ENCODE measurements around a stretch of chr1.

- PRO-cap = bidirectional peak, plus-strand start at chr1:21343449, minus-strand start at chr1:21343318
- RAMPAGE, long total RNA, 2 experiments = no peak in any of the 2 experiments
Observed at GRCh38 chr1:21343011-21343776, 52.9 kb upstream of the ECE1 start.

DNA sequence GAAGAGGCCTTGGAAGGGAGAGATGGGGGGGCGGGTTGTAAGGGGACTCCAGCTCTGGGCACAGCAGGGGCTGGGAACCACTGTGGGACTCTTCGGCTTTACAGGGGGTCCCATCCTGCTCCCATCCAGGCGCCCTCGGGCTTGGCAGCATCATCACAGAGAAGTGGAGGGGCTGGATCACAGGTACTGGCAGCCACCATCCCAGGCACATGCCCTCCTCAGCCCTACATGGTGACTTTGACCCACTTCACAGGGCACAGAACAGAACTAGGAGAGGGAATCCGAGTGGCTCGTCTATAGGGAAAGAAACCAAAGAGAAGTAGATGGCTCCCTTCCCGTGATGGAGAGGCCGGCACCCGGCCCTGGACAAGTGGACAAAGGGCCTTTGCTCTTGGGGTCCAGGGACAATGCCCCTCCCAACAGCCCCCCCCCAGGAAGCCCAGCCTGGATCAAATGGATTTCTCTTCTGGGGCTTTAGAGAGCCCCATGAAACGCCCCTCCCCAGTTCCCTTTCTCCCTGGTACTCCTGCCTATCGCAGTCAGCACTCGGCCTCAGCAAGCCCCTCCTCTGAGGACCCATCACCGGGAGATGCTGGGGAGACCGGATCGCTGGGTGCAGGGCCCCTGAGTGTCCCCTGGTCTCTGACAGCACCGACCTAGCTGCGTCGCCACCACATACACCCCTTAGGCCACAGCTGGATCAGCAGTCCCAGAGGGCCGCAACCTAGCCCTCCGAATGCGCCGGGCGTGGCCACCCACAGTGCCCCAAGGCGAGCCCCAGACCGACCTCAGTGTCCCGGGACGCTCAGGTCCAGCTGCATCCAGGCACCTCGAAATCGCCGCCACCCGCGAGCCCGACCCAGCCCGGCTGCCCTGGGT lies 54.1 kb upstream of the ECE1 start:
- PRO-cap = unidirectional peak, minus-strand start at position 364 of the sequence; bidirectional peak, plus-strand start at position 758 of the sequence, minus-strand start at position 644 of the sequence
- RAMPAGE, long total RNA, 2 experiments = no peak in any of the 2 experiments

DNA sequence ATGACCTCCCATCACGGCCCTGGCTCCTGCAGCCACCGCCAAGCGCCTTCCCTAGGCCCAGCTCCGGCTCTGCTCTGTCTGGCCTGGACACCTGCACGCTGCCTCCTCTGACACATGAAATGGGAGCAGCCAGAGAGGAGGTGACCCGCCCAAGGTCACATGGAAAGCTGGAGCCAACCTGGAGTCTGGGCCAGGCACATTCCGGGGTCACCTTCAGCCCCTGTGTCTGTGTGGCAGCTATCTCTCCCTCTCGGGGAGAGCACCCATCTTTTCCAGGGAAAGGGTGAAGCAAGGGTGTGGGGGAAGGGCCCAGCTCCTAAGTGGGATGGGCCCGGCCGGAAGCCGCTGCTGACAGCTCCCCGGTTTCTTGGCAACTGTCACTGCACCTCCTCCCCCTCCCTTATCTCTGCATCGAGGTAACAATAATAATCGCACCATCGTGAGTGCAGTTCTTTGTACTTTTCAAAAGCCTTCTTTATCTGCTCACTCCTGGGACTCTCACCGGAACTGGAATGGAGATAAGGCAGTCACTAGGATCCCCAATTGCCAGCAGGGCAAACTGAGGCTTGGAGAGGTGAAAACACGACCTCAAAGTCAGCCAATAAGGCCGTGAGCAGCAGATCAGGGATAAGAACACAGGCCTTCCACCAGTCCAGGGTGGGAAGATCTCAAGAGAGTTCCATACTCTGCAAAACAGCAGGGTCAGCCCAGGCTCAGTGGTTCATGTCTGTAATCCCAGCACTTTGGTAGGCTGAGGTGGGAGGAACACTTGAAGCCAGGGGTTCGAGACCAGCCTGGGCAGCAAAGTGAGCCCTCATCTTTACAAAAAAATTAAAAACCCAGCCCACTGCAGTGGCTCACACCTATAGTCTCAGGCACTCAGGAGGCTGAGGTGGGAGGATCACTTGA lies 37.0 kb downstream of the RAP1GAP start:
- PRO-cap = no peak
- RAMPAGE, long total RNA, 2 experiments = no peak in any of the 2 experiments

GRCh38 chr1:21668390-21669201 lies 561 bp downstream of the RAP1GAP start:
- PRO-cap = no peak
- RAMPAGE, long total RNA, 2 experiments = no peak in any of the 2 experiments

- PRO-cap = no peak
- RAMPAGE, long total RNA, 2 experiments = no peak in any of the 2 experiments
Observed at GRCh38 chr1:21844075-21844434, 32.0 kb downstream of the LDLRAD2 start.

DNA sequence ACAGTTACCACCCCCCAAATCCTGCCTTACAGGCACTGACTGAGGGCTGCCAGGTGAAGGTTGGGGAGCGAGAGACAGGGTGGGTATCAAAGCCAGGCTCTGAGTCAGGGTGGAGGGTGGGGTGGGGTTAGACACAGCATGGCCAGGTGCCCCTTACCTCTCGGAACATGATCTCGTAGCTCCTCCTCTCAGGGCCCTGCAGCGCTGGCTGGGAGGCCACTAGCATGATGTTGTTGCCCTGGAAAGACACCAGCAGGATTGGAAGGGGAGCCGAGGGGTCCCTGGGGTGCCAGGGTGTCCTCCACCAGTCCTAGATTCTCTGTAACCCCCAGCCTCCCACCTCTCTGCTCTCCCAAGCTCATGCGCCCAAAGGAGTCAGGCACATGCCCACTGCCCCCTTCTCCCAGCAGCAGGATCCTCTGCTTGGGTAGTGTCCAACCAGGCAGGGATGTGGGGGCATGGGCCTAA lies 53.1 kb downstream of the LDLRAD2 start:
- PRO-cap = no peak
- RAMPAGE, long total RNA, 2 experiments = no peak in any of the 2 experiments

DNA sequence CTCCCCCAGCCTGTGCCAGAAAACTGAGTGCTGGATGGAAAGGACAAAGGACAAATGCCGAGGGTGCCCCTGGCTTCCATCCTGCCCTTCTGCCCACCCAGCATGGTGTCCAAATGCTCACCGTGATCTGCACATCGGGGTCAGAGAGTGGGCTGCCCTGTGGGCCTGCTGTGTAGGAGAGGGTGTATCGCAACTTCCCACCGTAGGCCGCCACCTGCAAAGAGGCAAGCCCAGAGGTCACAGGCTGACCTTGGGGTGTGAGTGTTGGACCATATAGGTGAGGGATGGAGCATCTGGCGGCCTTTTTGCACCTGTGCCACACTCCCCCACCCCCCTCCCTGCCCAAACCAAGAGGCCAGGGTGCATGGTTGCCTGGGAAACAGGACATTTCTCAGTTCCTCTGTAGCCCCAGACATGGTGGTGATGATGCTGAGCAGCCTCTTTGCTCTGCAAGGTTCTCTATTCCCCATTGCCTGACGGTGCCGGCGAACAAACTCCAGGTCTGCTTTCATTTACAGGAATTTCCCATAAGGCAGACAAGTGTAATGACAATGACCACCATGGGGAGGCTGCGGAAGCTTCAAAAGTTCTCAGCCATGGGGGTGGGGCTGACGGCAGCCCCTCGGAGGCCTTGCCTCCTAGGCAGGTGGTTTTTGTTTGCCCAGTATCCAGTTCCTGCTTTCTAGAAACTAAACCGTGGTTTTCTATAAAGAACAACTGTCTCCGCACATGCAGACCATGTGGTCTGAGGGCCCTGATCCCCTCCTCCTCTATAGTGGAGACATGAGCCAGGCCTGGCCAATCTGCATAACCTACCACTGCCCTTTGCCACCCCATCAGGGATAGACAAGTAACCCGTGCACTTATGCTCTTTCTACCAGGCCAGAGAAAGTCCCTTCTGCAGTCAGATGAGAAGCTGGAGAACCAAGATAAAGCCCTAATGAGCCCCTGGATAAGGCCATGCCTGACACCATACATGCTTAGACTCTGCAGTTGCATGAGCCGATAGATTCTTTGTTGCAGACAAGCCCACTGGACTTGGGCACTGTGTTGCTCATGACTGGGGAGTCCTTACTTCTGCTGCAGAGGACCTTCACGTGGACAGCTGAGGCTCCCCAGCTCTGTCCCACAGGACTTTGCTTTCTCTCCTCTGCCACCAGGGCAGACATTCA lies 53.9 kb downstream of the LDLRAD2 start:
- PRO-cap = no peak
- RAMPAGE, long total RNA, 2 experiments = no peak in any of the 2 experiments

- PRO-cap = no peak
- RAMPAGE, long total RNA, 2 experiments = no peak in any of the 2 experiments
Observed at GRCh38 chr1:21869569-21870203, 57.6 kb downstream of the LDLRAD2 start.

DNA sequence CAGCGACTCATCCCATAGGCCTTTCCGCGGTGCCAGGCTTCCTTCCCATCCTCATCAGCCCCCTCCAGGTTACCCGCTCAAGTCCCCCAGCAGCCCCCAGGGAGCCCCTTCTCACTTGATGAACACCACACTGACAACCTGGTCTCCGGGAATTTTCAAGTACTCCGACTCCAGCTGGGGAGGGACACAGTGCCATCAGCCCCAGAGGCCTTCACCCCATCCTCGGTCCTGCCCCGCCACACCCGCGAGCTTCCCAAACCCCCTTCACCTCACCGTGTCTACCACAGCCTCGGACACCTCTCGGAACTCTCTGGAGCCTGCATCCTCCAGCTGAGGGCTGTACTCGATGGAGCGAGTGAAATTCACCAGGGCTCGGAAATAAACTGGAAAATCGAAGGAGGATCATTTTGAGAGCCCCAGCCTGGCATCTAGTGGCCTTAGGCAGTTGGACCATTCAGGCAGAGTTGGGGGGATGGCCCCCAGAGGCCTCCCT lies 46.8 kb downstream of the HSPG2 start:
- PRO-cap = no peak
- RAMPAGE, long total RNA, 2 experiments = no peak in any of the 2 experiments

- PRO-cap = no peak
- RAMPAGE, long total RNA, 2 experiments = no peak in any of the 2 experiments
Observed at GRCh38 chr1:21913109-21913714, 23.9 kb downstream of the HSPG2 start.

DNA sequence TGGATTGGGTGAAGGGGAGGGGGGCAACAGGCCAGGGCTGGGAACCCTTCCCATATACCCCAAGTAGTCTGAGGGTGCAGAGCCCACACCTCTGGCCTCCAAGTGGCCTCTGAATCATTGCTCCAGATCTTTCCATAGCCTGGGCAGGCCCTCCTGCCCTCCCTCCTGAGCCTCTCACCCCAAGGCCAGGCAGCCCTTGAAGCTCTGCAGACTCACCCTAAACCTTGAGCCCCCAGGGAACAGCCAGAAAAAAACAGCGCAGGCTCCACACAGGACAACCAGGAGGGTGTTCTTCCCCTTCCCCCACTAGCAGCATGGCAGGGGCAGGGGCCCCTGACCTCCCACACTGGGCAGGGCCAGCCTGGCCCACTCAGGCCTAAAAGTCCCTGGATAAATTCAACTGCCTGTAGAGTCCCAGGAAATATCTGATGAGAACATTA lies 5.5 kb downstream of the HSPG2 start:
- PRO-cap = no peak
- RAMPAGE, long total RNA, 2 experiments = no peak in any of the 2 experiments

DNA sequence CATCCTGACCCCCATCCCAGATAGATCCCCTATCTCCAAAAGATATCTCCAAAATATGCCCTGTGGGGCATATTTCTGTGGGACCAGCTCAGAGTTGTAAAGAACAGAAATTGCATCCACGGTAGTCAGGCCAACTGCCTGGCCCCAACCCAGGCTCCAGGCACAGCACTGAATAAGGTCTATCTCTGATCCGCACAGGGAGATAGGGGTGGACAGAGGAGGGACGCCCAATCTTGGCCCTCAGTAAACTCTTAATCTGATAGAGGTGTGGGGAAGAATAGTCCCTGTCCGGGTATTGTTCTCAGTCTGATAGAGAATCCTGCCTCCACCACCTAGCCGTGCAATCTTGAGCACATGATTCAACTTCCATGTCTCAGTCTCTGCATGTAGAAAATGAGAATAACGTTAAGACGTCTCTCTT lies 2.0 kb upstream of the HSPG2 start:
- PRO-cap = no peak
- RAMPAGE, long total RNA, 2 experiments = no peak in any of the 2 experiments

DNA sequence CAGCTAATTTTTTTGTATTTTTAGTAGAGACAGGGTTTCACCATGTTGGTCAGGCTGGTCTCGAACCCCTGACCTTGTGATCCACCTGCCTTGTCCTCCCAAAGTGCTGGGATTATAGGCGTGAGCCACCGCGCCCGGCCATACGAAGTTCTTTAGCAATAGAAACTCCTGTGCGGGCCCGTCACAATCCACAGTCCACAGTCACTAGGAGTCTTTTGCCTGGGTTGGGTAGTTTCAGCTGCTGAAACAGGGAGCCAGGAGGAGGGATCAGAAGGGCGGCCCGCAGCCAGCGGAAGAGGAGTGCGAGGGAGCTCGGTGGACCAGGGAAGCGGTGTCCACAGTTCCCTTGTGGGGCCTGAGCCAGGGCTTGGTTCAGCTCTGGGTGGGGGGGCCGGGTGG lies 17.9 kb upstream of the HSPG2 start:
- PRO-cap = no peak
- RAMPAGE, long total RNA, 2 experiments = no peak in any of the 2 experiments

- PRO-cap = no peak
- RAMPAGE, long total RNA, 2 experiments = no peak in any of the 2 experiments
Observed at GRCh38 chr1:22066515-22067486, 14.3 kb downstream of the CDC42 start.

GRCh38 chr1:22076610-22077259 lies 24.2 kb downstream of the CDC42 start:
- PRO-cap = no peak
- RAMPAGE, long total RNA, 2 experiments = no peak in any of the 2 experiments

DNA sequence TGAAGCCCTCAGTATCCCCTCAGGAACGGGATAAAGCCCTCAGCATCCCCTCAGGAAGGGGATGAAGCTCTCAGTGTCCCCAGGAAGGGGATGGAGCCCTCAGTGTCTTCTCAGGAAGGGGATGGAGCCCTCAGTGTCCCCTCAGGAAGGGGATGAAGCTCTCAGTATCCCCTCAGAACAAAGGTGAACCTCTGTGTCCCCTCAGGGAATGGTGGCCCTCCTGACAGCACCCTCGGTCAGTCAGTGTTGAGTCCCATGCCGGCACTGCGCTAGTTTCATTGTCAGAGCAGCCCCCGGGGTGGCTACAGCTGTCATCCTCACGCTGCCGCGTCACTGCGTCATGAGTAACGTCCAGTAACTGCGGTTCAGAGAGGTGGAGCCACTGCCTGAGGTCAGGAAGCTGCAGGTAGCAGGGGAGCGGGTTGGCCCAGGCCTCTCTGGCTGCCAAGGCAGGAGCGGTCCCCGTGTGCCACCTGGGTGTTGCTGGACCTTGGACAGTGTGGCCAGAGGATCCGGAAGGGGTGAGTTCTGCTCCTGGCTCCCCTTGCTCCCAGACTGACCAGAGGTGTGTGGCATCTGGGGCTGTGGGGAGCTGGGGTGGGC lies 20.2 kb upstream of the WNT4 start:
- PRO-cap = no peak
- RAMPAGE, long total RNA, 2 experiments = no peak in any of the 2 experiments

GRCh38 chr1:22259852-22260117 lies 116.9 kb upstream of the WNT4 start:
- PRO-cap = no peak
- RAMPAGE, long total RNA, 2 experiments = no peak in any of the 2 experiments

- PRO-cap = no peak
- RAMPAGE, long total RNA, 2 experiments = no peak in any of the 2 experiments
Observed at GRCh38 chr1:22343667-22344479, 107.8 kb upstream of the ZBTB40 start.

- PRO-cap = no peak
- RAMPAGE, long total RNA, 2 experiments = no peak in any of the 2 experiments
Observed at GRCh38 chr1:22350077-22350516, 101.6 kb upstream of the ZBTB40 start.

- PRO-cap = no peak
- RAMPAGE, long total RNA, 2 experiments = no peak in any of the 2 experiments
Observed at GRCh38 chr1:22376513-22376887, 75.2 kb upstream of the ZBTB40 start.

Measured in lower leg skin (tissue), 2 donors.